Prostate gland (tissue), 2 donors: ENCODE results near the genes CD55 and PLXNA2.

- PRO-cap: no peak
- RAMPAGE, long total RNA, 2 experiments: no peak in any of the 2 experiments
Observed at GRCh38 chr1:207030401-207030788, 2.2 kb downstream of the C1orf116 start.

GRCh38 chr1:207030874-207031490 is 1.6 kb downstream of the C1orf116 start:
- PRO-cap: no peak
- RAMPAGE, long total RNA, 2 experiments: no peak in any of the 2 experiments

GRCh38 chr1:207239879-207240278 is 81.6 kb upstream of the CD55 start:
- PRO-cap: no peak
- RAMPAGE, long total RNA, 2 experiments: no peak in any of the 2 experiments

GRCh38 chr1:207321388-207322338 is at the start of gene CD55:
Gene CD55, plus strand, starts transcription at chr1:207321678.
- PRO-cap: bidirectional peak, plus-strand start at chr1:207321440, minus-strand start at chr1:207321310; bidirectional peak, plus-strand start at chr1:207321530, minus-strand start at chr1:207321590; bidirectional peak, plus-strand start at chr1:207321682, minus-strand start at chr1:207321767
- RAMPAGE, long total RNA, 2 experiments: start-site peak on the plus strand in 1 of 2 experiments, at chr1:207321673-207321758 at its widest, 108 reads per replicate; start-site peak on the minus strand in 1 of 2 experiments, at chr1:207321782-207321805 at its widest, 6 reads per replicate

DNA sequence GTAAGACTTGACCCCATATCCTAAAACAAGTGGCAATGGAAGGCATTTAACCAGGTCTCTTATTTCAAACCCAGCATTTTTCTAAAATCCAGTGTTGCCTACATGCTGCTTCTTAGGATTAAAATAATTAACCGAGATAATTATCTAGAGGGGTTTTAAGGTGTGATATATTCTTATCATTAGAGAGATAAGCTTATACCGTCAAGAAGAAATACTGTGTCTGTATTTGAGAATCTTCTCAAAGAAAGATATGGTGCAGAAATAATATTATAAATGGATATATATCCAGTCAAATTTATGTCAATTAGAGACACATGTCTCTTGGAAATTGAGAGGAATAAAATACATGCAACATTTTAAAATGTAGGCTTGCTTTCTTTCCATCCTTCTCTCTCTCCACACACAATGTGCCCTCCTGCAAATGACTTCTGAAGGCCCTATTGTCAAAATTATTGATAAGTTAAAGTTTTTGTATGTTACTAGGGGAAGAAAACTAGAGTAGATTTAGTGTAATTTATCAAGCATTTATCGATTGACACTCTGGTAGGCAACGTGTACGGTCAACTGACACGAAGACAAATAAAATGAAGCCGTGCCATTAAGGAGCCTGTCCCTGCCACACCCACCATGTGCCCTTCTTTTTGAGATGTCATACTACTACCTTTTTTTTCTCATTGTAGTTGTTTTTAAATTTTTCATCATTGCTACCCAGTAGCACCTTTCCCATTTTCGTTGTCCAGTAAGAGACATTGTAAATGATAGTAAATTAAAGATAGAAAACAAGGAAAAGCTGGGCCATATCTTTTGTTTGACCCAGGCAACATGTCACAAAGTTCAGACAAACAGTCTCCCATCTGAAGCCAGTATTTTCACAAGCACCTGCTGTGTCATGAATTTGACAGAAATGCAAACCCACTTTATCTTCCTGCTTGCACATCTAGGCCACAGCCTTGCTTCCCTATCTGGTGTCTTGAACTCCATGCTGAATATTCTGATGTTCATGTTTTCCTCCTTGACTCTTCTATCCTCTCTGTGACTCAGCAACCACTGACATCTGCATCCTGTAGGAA is 6.1 kb downstream of the CD55 start:
- PRO-cap: no peak
- RAMPAGE, long total RNA, 2 experiments: no peak in any of the 2 experiments

- PRO-cap: no peak
- RAMPAGE, long total RNA, 2 experiments: no peak in any of the 2 experiments
Observed at GRCh38 chr1:207333148-207334071, 11.9 kb downstream of the CD55 start.

DNA sequence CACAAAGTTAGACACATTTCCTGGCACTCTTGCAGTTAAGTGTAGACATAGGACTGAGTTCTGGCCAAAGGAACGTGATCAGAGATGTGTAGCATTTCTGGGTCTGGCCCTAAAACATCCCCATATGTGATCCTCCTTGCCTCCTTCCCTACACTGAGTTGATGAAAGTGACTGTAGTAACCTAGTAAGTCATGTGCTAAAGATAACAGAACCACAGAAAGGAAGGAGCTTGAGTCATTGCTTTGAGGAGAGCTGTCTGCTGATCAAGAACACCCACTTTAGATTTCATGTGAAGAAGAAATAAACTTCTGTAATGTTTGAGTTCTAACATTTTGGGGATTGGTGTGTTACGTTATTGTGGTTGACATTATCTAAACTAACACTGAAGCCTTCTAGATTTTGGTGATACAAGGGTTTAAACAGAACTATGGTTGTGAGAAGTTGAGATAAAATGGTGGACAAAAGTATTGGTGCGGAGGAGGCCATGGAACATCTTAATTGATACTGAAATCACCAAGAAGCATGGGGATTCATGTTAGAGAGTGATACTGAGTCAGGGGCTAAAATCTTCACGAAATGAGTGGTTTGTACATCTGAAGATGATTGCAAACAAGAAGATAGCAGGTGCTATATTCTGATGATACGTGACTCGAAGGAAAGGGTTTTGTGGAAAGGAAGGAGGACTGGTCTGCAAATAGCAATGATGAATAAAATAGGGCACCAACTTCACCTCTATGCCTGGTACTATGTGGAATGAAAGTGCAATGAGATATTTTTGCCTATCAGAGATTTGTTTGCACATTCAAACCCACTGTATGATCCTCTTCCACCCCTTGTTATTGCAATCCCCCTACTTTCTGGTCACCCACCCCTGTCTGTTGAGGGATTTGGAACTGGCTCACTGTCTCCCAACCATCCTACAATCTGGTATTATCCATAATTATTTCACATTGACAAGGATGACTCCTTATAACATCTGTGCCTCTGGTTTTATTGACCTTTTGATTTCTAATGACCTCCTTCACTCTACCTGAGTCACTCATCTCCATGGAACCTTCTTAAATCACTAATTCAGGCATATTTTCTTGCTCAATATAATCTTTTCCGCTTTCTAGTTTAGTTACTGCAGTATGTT is 42.1 kb downstream of the CD55 start:
- PRO-cap: no peak
- RAMPAGE, long total RNA, 2 experiments: no peak in any of the 2 experiments

DNA sequence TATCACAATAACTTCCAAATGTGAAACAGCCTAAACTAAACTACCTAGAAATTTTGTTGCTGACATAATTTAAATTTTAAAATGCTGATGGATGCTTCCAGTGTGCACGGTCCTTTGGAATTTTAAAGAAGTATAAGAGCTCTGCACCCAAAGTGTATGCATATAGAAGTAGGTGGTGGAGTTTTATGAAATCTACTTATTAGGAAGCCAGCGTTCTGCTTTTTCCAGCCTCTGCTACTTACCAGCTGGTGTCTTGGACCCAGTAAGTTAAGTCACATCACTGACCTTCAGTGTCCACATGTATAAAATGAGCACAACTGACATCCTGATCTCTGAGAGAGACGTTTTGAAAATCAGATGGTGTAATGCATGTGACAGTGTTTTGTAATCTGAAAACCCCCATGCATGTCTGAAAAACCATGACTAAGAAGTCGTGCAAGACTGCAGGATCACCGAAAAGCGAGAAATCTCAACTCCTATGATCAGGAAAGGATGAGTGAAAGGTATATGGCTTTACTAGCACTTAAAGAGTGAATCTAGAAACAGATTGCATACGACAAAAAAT is 1.9 kb downstream of the CR1 start:
- PRO-cap: no peak
- RAMPAGE, long total RNA, 2 experiments: no peak in any of the 2 experiments

- PRO-cap: no peak
- RAMPAGE, long total RNA, 2 experiments: no peak in any of the 2 experiments
Observed at GRCh38 chr1:207605617-207606239, 39.2 kb upstream of the CR1L start.

DNA sequence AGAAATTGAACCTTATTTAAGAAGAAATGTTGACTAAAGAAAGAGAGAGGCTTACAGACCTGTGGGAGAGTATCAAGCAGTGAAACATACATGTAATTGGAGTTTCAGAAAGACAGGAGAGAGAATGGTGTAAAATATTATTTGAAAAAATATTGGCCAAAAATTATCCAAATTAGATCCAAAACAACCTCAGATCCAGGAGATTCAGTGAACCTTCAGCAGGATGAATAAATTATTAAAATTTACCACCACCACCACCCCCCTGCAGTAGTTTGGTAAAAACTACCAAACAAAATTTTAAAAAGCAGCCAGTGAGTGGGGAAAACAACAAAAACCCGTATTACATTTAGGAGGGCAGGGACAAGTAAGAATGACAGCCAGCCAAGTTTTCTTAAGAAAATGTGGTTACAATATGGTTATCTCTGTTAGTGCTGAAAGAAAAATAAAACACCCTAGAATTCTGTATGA is 14.6 kb downstream of the CD46 start:
- PRO-cap: no peak
- RAMPAGE, long total RNA, 2 experiments: no peak in any of the 2 experiments

DNA sequence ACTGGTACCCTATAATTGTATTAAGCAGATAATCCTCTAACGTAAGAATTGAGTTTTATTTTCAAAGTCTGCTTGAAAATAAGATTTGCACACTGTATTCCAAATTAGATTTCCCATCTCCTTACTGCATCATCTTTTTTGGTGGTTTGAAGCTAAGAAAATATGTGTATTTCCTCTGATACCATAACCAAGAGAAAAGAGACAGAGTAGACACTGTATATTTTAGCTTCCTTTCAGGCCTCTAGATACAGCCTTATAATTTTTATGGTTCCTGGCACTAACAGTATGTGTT is 51.2 kb downstream of the CD46 start:
- PRO-cap: no peak
- RAMPAGE, long total RNA, 2 experiments: no peak in any of the 2 experiments

- PRO-cap: no peak
- RAMPAGE, long total RNA, 2 experiments: no peak in any of the 2 experiments
Observed at GRCh38 chr1:207806713-207807325, 55.0 kb downstream of the CD46 start.

- PRO-cap: no peak
- RAMPAGE, long total RNA, 2 experiments: no peak in any of the 2 experiments
Observed at GRCh38 chr1:207809832-207810722, 58.2 kb downstream of the CD46 start.

DNA sequence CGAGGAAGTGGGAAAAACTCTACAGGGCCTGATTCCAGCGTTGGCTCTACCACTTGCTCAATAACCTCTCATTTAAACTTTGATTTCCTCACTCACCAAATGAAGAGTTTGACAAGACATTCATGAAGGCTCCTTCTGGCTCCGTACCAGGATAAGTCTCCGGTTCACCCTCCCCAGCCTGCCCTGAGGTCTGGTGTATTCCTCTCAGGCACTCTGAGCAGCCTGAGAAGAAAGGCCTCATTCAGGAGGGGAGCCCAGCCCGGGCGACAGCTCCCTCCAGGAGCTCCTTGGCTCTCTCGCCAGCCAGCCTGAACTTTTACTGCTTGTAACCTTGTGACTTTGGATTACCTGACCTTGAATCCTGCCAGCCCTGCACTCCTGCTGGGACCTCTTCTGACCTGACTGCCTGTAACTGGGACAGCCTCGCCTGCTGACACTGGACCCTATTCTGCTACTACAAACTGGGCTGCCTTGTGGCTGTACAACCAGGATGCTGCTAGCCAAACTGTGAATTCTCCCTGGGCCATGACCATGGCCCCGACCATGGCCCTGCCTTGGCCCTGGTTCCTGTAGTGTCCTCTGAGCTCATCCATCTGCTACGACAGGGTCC is 65.8 kb downstream of the CD34 start:
- PRO-cap: no peak
- RAMPAGE, long total RNA, 2 experiments: no peak in any of the 2 experiments

GRCh38 chr1:207892571-207892990 is 18.3 kb downstream of the CD34 start:
- PRO-cap: no peak
- RAMPAGE, long total RNA, 2 experiments: no peak in any of the 2 experiments

DNA sequence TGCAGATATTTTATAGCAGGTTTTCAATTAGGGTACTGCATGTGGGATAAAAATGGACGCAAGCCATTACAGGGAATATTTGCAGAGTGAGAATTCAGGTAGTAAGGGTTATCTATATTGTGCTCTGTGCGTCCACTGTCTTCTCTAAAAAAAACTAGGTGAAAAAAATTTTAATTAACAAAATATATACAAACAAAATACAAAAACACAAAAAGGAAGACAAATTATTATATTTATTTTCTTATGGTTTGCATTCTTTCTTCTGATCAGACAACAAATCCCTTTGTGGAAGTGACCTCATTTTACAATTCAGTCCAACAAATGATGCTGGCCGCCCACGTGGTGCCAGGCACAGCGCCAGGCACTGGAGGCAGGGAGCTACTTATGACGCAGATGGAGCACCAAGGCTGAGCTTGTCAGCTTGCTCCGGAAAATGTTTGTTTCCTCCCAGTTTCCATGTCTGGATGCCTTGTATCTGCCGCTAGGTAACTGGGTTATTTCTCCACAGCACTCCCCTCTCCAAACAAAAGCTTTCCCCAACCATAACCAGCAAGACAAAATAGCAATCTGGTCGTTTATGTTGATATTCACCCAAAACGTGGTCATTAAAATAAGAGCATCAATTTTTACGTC is 30.7 kb upstream of the CD34 start:
- PRO-cap: unidirectional peak, plus-strand start at position 450 of the sequence
- RAMPAGE, long total RNA, 2 experiments: no peak in any of the 2 experiments

DNA sequence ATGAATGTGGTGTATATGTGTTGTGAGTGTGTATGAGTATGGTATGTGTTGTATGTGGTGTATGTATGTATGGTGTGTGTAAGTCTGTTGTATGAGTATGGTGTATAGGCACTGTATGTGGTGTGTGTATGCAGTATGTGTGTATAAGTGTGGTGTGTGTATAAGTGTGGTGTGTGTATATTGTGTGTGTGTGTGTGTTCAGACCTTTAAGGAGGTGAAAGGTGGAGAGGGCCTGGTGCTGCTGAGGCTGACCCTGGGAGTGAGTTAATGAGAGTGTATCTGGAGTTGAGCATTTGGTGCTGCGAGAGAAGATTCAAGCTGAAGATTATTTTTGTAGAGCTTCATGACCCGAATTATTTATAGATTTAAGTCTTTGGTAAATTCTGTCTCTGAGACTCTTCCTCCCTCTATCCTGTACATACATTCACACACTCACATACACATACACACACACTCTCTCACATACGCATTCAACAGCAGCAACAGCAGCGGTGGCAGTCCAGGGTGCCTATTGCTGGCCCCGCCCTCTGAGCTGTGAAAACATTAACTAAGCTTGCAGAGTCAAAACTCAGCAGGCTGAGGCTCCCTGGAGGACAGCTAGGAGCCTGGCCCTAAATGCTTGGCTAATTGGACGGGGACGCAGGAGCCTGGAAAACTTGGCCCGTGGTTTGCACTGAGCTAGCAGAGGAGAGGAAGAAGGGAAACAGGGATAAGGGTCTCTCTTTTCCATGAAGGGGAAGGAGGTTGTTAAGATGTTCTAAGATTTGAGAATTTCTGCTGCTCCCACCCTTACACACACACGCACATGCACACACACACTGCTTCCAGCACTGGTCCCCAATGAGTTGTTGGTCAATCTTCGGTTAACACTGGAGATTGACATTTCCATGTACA is 94.5 kb downstream of the PLXNA2 start:
- PRO-cap: no peak
- RAMPAGE, long total RNA, 2 experiments: no peak in any of the 2 experiments

DNA sequence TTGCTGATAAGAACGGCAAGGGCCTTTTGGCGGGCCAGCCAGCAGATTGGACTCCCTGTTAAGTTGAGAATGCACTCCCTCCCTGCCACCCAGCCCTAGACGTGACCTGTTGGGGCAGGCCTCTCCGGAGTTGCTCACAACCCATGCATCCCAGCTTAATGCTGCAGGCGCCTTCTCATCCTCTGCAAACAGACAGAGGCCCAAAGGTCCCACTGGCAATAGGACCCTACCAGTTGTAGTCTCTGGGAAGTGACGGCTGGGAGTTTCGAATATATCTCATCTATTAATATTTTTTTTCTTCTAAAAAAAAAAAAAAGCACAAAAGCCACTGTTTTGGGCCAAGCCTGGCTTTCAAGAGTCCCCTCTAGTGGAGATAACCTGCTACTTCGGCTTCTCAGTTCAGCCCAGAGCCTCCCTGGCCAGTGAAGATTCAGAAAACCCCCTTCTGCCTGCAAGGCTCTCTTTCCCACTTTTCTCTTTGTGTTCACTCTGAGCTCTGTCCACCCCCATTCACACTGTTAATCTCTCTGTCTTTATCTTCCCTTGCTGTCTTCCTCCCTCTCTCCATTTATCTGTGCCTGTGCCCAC is 5.2 kb downstream of the PLXNA2 start:
- PRO-cap: no peak
- RAMPAGE, long total RNA, 2 experiments: no peak in any of the 2 experiments

DNA sequence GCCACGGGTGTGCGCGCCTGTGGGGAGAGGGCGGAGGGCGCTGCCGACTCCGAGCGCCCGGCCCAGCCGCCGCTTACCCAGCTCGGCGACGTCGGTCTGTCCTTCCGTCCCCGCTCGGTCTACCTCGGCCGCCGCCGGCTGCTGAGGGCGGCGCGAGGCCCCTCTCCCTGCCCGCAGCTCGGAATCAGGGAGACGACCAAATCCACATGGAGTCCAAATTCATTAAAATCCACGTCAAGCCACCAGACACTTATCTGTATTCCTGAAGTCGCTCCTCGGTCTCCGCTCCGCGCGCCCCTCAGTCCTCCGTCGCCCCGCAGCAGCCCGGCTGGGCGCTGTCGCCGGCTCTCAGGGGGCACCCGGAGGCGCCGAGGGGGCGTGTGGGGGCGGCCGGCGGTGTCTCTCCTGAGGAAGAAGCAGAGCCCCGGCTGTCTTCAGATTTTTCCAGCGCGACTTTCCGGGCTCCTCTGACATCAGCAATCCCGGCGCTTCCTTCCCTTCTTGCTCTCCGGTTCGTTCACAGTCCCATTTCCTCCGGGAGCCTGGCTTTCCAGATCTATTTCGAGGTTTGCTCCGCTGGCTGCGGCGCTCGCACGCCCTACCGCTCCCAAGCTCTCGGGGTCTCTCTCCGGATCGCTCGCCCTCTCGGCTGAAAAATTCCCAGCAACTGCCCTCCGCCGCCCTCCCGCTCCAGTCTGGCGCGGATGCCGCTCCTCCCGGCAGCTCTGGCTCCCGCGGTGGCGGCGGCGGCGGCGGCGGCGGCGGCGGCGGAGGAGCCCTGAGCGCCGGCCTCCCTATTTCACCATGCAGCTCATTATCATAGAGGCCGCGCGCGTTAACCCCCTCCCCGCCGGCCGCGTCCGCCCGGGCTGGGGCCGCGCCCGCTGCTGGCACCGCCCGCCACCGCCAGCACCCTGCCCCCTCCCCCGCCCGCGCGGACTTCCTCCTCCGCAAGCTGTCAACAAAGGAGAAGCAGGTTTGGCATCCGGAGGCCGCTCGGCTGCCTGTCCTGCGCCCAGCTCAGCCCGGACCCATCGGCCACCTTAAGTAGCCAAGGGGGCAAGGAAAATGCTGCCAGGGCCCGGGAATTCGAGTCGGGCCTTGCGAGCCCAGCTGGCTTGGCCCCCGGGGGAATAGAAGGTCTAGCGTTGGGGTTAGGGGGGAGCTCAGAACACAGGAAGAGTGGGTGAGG is at the start of gene PLXNA2:
PLXNA2 (minus strand) TSS at position 819 of the 1,192 bp plus-strand sequence.
- PRO-cap: bidirectional peak, plus-strand start at position 558 of the sequence, minus-strand start at position 407 of the sequence; bidirectional peak, plus-strand start at position 969 of the sequence, minus-strand start at position 697 of the sequence
- RAMPAGE, long total RNA, 2 experiments: start-site peak on the minus strand in 1 of 2 experiments, centred at position 739 of the sequence, 66 reads per replicate

DNA sequence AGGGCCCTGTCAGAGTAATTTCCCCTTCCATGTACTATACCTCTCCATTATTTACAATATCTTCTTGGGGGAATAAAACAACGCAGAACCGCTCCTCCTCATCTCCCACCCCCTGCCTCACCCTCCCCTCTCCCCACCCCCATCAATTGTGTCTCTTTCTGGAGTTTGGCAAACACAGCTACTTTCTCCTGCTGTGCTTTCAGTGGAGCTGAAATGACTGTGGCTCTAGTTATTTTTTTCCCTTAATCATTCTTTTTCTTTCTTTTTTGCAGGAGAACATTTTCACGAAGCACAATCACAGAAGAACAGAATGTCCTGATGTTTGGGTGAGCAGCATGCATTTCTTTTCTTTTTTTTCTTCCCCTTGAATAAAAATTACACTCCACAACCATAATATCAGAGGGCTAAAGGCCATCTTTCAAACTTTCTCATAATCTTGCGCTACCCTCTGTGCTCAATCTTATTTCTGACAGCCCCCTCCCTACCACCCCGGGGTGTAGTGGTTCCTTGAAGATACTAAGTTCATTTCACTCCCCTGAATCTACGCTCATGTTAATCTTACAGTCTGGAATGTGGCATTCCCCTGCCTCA is 8.8 kb upstream of the PLXNA2 start:
- PRO-cap: no peak
- RAMPAGE, long total RNA, 2 experiments: no peak in any of the 2 experiments